Neuron (in vitro differentiated cells): ENCODE measurements around the gene ZBTB48.

GRCh38 chr1:4305106-4305528 lies 349.3 kb upstream of the AJAP1 start:
- PRO-cap: no peak

DNA sequence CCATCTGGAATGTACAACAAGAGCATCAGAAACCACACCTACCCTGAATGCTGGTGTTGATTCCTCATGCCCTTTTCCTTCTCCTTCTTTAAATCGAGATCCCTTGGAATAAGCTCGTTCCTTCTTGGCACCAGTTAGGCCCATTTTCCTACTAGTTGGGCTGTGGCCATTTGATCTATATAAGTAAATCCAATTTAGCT lies 170.4 kb upstream of the AJAP1 start:
- PRO-cap: no peak

DNA sequence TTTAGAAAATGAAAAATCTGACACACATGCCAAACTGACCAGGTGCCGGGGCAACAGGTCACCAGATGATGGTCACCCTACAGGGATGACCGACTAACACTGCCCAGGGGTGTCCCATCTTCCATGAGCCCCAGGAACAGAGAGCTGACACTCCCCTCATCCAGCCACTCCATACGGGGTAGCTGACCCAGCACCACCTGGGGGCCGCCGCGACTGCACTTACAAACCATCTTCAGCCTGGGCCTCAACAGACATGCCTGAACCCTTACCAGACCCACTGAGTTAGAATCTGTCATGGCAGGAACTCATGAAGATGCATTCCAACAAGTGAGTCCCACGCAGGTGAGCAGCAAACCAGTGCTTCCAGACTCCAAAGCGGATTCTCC lies 31.6 kb upstream of the AJAP1 start:
- PRO-cap: no peak

- PRO-cap: no peak
These were observed 56.6 kb downstream of the AJAP1 start for GRCh38 chr1:4710935-4711415.

GRCh38 chr1:6025900-6026699 lies 19.6 kb upstream of the KCNAB2 start:
- PRO-cap: no peak

DNA sequence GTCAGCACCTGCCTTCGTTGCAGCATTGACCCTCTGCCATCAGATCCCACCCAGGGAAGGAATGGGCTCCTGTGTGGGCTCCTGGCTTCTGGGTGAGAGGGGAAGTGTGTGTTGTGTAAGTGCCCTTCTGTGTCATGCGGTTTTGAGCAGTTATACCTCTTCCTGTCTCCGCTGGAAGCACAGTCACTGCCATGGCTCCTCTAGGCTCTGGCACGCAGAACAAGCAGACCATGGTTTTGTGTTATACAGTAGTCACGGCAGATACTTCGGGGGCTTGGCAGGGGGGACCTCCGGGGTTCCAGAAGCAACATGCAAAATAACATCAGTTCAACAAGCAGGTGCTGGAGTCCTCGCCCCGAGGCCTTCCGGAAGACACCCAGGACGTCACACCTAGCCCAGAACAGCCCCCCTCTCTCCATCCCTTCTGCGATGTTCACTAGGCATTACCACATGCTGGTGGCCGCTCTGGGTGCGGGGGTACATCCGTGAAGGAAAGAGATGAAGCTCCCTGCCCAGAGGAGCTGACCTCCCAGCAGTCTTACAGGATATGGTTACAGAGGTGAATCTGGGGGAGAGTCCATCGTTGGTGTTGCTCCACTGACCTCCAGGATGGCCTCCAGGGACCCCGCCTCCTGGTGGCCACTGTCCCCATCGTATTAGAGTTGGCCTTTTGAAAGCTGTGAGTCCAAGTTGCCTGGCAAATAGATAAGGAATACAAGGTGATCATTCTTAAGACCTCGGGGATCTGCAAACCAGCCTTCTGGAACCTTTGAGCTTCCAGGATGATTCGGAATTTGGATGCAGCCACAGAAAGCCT lies 17.3 kb upstream of the KCNAB2 start:
- PRO-cap: no peak

GRCh38 chr1:6052848-6053857 lies 7.5 kb downstream of the KCNAB2 start:
- PRO-cap: bidirectional peak, plus-strand start at chr1:6053158, minus-strand start at chr1:6053008

- PRO-cap: unidirectional peak, plus-strand start at chr1:6179331
These were observed 1.1 kb downstream of the CHD5 start for GRCh38 chr1:6179008-6179459.

DNA sequence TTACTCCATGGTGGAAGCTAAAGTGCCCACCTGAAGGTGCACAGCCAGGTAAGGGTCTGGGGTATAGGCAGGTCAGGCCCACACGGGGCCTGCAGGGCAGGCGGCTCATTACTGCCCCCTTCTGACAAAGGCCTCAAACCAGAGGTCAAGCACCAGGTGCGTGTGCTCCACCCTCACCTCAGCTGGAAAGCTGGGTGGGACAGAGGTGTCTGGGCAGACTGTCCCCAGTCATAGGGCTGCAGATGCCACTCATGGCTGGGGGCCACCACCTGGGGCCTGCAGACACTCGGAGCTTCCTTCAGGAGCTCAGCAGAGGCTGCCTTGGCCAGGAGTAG lies 36.3 kb downstream of the ACOT7 start:
- PRO-cap: no peak

- PRO-cap: no peak
These were observed 8.7 kb downstream of the ACOT7 start for GRCh38 chr1:6384851-6385278.

DNA sequence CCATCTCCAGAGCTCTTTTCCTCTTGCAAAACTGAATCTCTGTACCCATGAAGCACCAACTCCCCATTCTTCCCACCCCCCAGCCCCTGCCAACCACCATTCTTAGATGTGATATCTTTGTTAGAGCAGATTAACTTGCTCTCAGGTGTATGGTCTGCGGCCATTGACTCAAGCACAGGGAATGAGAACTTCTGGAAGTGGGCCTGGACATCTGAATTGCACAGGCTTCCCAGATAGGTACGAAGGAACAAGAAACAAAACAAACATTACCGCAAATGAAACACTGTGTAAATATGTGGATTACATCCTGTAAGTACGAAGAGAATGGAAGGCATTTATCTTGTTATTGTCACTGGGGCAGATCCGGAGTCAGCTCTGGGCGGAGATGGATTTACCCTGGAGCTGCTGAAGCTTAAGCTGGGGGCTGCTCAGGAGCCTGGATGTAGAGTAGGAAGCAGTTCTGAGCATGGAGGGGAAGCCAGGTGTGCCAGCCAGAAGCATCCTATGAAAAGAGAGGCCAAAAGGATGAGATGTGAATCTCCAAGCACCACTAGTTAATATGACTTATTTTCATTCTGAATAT lies 6.8 kb downstream of the HES2 start:
- PRO-cap: no peak

- PRO-cap: no peak
These were observed 5.5 kb downstream of the TNFRSF25 start for GRCh38 chr1:6460396-6461030.

- PRO-cap: bidirectional peak, plus-strand start at chr1:6497495, minus-strand start at chr1:6497444
These were observed 5.7 kb upstream of the PLEKHG5 start for GRCh38 chr1:6496792-6497921.

GRCh38 chr1:6501722-6503224 lies 10.8 kb upstream of the PLEKHG5 start:
- PRO-cap: no peak

GRCh38 chr1:6579314-6580333 lies at the start of gene ZBTB48:
Gene ZBTB48, plus strand, starts transcription at chr1:6579994.
- PRO-cap: bidirectional peak, plus-strand start at chr1:6580007, minus-strand start at chr1:6579786

GRCh38 chr1:6587262-6588574 lies 7.9 kb downstream of the ZBTB48 start:
- PRO-cap: no peak

GRCh38 chr1:6614583-6615423 lies 1.3 kb downstream of the PHF13 start:
- PRO-cap: no peak

DNA sequence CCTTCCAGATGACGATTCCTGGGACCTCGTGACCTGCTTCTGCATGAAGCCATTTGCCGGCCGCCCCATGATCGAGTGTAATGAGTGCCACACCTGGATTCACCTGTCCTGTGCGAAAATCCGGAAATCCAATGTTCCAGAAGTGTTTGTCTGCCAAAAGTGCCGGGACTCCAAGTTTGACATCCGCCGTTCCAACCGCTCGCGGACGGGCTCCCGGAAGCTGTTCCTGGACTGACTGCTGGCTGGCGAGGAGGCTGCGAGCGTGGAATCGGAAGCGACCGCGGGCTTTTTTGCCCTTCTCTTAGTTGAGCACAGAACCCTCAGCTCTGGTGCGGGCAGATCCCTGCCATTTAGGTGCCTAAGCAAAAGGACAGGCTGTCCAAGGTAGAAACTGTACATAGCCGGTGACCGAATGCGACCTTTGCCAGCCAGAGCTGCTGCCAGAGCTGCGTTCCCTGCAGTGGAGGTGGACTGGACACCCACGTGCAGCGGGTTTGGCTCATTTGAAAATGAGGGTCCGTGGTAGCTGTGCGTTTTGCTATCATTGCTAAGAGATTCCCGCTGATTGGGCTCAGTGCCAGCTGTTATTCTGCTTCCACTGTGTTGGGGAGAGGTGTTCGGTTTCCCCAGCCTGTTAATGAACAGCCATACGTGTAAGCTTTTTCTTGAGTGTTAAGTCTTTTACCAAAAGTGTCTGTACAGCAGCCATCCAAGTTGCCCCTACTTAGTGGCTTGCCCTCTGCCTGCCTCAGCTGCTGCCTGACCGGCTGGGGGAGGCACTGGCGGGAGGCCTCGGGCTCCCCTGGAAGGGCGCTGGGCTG lies 3.1 kb upstream of the THAP3 start:
- PRO-cap: no peak

DNA sequence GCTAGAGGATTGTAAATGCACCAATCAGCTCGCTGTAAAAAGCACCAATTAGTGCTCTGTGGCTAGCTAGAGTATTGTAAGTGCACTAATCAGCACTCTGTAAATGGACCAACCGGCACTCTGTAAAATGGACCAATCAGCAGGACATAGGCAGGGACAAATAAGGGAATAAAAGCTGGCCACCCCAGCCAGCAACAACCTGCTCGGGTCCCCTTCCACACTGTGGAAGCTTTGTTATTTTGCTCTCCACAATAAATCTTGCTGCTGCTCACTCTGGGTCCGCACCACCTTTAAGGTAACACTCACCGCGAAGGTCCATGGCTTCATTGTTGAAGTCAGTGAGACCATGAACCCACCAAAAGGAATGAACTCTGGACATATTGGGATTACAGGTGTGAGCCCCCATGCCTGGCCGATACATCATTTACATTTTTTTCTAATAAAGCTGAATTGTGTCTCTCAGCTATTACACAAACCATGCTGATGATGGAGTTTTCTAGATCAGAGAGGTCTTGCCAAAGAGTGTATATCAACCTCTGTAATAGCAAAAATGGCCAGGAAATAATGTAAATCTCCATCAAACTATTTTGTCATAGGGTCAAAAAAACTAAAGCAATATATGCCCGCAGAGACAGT lies 38.1 kb downstream of the THAP3 start:
- PRO-cap: no peak

GRCh38 chr1:6771161-6771858 lies 13.9 kb upstream of the CAMTA1 start:
- PRO-cap: no peak